PC-3 (cell line): ENCODE measurements around the gene FBRS.

GRCh38 chr16:30095201-30095816 is 704 bp downstream of the YPEL3 start:
- RAMPAGE, long total RNA = no peak

- RAMPAGE, long total RNA = no peak
These were observed 3.6 kb upstream of the GDPD3 start for GRCh38 chr16:30116634-30117569.

- RAMPAGE, long total RNA = no peak
These were observed 20.2 kb downstream of the CD2BP2 start for GRCh38 chr16:30334655-30335625.

- RAMPAGE, long total RNA = no peak
These were observed 19.2 kb downstream of the CD2BP2 start for GRCh38 chr16:30335626-30336595.

DNA sequence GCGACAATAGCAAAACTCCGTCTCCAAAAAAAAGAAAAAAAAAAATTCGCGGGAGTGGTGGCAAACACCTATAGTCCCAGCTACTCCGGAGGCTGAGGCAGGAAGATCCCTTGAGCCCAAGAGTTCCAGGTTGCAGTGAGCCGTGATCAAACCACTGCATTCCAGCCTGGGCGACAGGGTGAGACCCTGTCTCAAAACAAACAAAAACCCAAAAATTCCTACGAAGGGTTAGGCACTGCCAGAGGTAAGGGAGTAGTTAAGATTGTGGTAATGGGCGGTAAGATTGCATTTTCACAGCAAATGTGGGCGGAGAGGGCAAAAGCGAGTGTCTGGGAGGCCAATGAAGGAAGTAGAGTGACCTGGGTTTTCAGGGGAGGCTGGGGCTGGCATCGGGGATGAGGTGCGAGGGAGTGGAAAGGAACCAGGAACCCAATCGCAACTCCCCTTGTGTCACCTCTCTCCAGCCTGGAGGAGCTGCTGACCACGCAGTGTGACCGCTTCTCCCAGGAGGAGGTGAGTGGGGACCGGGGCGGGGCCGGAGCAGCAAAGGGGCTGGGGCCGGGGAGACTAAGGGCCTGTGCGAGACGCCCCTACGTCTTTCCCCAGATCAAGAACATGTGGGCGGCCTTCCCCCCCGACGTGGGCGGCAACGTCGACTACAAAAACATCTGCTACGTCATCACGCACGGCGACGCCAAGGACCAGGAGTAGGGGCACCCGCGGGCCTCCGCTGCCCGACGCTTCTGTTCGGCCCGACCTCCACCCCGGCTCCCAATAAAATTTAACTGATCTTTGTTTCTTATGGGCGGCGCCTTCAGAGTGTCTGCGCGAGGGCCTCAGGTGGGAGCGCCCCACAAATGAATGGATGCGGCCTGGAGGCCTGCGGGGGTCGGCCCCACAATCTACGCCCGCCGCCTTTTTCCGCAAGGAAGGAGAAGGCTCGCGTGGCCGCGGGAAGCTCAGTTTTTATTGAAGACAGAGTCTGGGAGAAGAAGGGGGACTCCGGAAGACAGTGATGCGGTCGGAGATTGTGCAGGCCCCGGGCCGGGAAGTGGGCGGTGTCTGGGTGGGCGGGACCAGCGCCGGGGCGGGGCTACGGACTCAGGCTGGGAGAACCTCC is 2.9 kb downstream of the MYL11 start:
- RAMPAGE, long total RNA = no peak

- RAMPAGE, long total RNA = no peak
These were observed 1.1 kb downstream of the ITGAL start for GRCh38 chr16:30473391-30474348.

- RAMPAGE, long total RNA = no peak
These were observed 26.9 kb downstream of the ITGAL start for GRCh38 chr16:30499320-30499885.

DNA sequence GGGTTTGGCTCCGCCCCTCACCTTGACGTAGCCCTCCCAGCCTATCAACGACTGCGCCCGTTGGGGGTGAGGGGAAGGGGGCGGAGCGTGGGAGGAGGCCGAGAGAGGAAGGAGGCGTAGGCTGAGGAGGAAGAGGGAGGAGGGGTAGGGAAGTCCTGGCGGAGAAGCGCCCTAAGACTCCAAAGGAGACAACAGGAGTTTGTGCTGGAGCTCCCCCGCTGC is at the start of gene FBRS:
Gene FBRS (plus strand): TSS at position 101 of the 222 bp plus-strand sequence.
- RAMPAGE, long total RNA = no peak

DNA sequence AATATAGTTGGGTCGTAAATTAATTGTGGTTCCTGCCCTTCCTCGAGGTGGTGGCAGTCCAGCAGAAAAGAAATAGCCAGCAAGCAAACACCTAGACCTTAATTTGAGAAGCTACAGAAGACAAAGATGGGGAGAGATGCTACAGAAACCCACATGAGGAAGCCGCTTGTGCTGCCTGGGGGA is 2.3 kb downstream of the FBRS start:
- RAMPAGE, long total RNA = no peak

DNA sequence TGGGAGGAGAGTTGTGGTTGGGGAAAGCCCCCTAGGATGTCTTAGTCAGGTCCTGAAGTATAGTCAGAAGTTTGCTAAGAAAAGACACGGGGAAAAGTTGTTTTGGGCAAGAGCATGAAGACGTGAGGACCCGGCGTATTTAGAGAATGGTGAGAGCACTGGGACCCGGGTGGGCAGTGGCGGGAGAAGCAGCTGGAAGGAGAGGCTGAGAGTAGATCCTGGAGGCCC is 2.6 kb downstream of the FBRS start:
- RAMPAGE, long total RNA = no peak

DNA sequence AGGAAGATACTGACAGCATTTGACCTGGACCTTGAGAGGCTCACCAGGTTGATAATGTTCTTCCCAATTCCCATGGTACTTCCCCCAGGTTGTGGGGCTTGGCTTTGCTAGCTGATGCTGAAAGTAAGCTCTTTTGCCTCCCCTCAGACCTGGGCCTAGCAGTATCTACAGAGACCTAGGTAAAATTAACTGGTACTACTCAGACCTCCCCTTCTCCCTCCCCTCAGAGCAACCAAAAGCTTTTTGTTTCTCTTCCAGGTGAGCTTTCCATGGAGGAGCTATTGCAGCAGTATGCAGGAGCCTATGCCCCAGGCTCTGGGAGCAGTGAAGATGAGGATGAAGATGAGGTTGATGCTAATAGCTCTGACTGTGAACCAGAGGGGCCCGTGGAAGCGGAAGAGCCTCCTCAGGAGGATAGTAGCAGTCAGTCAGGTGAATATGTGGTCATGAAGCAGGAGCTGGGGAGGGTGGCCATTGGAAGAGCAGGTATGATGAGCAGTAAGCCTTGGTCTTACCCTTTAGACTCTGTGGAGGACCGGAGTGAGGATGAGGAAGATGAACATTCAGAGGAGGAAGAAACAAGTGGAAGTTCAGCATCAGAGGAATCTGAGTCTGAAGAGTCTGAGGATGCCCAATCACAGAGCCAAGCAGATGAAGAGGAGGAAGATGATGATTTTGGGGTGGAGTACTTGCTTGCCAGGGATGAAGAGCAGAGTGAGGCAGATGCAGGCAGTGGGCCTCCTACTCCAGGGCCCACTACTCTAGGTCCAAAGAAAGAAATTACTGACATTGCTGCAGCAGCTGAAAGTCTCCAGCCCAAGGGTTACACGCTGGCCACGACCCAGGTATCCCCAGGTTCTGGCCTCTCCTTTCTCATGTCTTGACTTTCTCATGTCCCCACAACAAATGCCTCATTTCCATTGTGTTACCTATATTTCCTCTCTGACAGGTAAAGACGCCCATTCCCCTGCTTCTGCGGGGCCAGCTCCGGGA is 12.6 kb downstream of the SRCAP start:
- RAMPAGE, long total RNA = no peak

GRCh38 chr16:30722776-30723328 is 17.6 kb upstream of the TMEM265 start:
- RAMPAGE, long total RNA = no peak

- RAMPAGE, long total RNA = no peak
These were observed 1.5 kb upstream of the TMEM265 start for GRCh38 chr16:30738705-30739661.

DNA sequence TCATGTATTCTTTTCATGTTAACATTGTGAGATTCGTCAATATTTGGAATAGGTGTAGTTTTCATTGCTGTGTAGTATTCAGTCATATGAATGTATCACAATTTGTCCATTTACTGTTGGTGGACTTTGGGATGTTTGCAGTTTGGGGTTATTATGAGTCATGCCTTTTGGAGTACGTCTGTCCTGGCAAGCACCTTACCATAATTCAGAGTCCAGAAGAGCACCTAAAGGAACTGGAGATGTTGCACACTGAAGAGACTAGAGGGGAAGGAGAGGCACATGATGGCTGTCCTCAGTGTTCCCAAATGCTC is 3.1 kb upstream of the PHKG2 start:
- RAMPAGE, long total RNA = no peak

- RAMPAGE, long total RNA = no peak
These were observed 4.6 kb downstream of the CFAP119 start for GRCh38 chr16:30756965-30757970.

- RAMPAGE, long total RNA = no peak
These were observed 799 bp downstream of the RNF40 start for GRCh38 chr16:30762801-30763440.

DNA sequence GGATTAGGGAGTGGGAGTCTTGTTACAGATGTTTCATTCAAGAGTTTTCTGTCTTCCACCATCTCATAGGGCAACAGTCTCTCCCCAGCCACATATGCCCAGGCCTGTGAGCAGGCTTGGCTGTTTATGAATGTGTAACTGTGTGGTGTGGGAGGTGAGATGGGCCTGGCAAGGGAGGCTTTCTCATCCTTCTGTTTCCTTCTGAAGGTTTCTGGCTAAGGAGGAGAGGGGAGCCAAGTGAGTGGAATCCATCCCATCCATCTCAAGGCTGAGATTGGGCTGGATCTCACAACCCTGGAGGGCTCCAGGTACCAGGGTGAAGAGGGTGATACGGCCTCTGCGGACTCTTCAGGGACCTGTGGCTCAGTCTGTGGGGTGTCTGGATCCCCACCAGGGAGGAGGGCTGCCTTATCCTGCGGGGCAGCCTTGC is 7.1 kb downstream of the ZNF629 start:
- RAMPAGE, long total RNA = no peak

- RAMPAGE, long total RNA = no peak
These were observed 18.1 kb downstream of the BCL7C start for GRCh38 chr16:30875579-30876421.

GRCh38 chr16:30896944-30897491 is 604 bp downstream of the CTF1 start:
- RAMPAGE, long total RNA = no peak

DNA sequence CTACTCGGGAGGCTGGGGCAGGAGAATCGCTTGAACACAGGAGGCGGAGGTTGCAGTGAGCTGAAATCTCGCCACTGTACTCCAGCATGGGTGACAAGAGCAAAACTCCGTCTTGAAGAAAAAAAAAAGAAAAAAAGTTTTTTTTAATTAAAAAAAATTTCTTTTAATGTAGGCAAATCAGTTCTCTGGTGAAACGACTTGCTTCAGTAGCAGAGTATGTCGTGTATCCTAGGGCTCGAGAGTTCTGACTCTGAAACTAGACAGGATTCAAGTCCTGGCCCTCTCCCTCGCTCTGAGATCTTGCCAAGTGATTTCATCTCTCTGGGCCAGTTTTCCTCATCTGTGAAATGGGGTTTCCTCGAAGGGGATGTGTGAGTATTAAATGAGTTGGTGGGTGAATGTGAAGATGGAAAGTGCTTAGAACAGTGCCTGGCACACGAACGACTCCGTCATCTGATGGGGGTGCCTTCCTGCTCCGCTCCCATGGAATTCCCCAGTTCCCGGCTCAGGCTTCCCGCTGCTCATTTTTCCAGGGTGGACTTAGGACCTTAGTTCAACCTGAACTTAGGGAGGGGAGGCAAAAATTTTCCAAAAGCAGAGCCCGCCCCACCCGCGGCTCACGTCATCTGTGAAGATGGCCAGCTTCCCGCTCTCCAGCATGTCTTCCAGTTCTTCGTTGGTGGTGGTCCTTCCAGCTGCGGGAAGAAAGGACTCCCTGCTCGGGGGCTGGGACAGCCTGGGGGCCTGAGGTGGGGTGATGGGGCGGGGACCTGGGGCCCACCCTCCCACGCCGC is 11.3 kb downstream of the HSD3B7 start:
- RAMPAGE, long total RNA = no peak